H7 (cell line): ENCODE measurements around the genes LGALS9 and TMEM97.

DNA sequence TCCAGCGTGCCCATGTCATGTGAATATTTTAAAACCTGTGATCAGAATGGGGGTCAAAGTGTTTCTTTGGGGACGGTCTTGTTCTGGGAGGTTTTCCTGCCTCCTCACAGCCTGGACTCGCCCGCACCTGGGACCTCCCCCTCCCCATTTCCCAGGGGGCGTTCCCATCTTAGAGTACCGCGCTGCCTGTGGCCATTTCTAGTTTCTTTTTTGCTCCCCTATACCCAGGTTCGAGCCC is 1.5 kb downstream of the KCNJ12 start:
- RAMPAGE, long total RNA: no peak

DNA sequence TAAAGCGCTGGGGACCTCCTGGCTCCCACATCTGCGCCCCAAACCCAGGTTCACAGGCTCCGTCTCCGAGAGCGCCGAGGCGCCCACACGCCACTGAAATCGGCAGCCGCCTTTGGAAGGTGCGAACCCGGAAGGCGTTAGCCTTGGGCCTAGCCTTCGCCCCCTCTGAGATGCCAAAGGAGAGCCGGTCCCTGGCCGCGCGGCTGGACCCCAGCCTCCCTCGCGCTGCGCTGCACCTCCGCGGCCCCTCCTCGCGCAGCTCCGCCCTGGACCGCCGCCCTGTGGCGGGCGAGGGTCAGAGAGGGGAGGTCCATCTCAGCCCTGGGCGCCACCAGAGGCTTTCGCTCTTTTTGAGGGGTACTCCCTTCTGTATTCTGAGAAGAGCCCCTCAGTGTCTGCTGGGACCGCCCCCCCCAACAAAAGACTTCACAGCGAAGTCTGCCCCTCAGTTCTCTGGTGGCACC is 1.8 kb downstream of the KCNJ12 start:
- RAMPAGE, long total RNA: no peak

DNA sequence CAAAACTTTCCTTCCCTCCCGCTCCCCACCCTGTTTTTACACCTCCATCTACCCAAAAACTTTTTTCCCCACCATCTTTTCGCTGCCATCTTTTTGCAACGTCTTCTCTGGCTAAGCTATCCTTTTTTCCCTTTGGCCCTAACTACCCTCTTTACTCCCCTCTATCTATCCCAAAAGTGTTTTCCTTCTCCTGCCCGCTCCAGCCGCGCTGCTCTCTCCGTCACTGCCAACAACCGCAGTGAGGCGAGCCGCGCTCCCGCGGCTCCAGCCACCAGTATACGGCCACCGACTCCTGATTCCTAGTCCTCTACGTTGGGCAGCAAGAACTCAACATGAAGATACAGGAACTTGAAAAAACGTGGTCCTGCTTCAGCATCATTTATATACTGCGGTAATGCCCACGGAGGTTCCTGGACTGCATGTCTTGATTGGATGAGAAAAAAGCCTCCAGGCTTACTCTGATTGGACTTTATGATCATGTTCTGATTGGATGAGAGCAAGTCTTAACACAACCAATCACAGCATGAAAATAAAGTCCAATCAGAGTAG is 80.0 kb upstream of the KCNJ18 start:
- RAMPAGE, long total RNA: no peak

GRCh38 chr17:21612796-21613289 is 79.5 kb upstream of the KCNJ18 start:
- RAMPAGE, long total RNA: no peak

GRCh38 chr17:22519555-22520067 is 827.3 kb downstream of the KCNJ18 start:
- RAMPAGE, long total RNA: no peak

DNA sequence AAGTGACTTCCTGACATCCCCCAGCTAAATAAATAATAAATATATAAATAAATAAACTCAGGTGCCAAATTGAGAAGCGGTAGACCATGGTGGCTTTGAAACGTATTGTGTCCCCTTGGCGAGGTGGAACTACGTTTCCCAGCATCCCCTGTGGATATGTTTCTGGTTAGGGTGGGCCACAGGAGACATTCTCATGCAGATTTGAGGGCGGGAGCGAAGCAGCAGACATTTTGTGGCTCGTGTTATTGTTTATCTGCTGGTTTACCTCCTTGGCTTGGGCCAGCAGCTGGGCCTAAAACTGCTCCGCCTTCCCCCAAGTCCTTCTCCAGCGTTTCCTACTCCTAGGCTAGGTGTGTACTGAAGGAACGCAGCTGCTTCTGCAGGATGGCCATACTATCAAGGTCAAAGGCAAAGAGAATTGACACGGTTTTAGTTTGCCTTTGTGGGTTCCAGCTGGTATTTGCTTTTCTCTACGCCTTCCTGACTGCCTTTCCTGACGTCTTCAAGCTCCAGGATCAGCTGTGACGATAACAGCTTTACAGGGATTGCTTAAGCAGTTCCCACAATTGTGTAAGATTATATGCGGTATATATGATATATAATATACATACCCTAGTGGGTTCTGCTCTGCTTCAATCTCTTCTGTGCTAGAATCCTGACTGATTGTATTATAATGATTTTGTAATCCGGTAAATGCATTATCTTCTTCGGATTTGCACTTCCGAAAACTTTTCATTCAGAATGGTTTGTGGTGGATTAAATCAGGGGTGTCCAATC is 17.2 kb upstream of the WSB1 start:
- RAMPAGE, long total RNA: no peak

- RAMPAGE, long total RNA: no peak
These were observed 2.4 kb downstream of the WSB1 start for GRCh38 chr17:27296274-27296840.

DNA sequence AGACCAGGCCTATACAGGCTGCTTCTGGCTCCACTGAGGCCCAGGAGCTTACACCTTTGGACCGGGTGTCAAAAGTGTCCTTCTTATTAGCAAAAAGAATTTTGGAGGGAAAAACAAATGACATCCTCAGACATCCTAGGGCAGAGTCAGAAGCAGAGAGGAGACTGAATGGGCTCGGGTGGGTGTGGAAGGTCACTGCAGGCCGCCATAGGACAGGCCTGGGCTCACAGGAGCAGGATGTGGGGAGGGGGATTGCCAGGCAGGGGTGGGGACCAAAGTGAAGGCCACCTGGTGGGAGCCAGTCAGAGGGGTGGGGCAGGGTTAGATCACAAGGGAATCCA is 38.2 kb downstream of the WSB1 start:
- RAMPAGE, long total RNA: no peak

- RAMPAGE, long total RNA: no peak
These were observed 1.5 kb downstream of the KSR1 start for GRCh38 chr17:27457663-27458193.

DNA sequence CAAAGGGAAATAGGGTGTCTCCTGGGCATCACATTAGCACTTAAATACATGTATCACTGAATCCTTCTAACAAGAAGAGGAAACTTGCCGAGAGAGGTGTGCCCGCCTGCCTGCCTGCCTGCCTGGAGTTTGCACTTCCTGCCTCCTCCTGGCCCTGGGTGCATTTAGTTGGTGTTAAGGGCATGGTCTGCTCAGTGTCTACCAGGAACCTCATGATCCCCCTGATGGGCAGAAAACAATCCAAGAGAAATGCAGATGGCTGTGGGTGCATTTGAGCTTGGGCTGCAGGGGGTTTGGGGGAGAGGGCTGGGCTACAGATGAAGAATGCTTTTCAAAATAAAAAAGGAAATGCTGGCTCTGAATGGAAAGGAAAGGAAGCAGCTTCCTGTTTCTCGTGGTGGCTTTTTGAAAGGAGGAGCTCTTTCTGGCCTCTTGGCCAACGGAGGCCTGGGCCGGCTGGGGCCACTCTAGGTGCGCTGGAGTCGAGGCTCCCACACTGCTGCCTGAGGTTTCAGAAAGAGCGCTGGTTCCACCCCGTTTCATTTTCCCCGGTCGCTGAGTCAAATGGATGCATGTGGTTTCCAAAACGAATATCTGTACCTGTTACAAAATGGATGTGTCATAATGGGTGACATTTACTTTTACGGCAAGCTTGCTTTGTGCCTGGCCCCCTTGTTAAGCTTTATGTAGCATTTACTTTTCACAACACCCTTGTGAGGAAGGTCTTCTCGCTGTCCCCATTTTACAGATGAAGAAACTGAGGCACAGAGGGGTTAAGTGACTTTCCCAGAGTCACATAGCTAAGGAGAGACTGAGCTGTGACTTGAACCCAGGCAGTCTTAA is 10.3 kb downstream of the KSR1 start:
- RAMPAGE, long total RNA: no peak

DNA sequence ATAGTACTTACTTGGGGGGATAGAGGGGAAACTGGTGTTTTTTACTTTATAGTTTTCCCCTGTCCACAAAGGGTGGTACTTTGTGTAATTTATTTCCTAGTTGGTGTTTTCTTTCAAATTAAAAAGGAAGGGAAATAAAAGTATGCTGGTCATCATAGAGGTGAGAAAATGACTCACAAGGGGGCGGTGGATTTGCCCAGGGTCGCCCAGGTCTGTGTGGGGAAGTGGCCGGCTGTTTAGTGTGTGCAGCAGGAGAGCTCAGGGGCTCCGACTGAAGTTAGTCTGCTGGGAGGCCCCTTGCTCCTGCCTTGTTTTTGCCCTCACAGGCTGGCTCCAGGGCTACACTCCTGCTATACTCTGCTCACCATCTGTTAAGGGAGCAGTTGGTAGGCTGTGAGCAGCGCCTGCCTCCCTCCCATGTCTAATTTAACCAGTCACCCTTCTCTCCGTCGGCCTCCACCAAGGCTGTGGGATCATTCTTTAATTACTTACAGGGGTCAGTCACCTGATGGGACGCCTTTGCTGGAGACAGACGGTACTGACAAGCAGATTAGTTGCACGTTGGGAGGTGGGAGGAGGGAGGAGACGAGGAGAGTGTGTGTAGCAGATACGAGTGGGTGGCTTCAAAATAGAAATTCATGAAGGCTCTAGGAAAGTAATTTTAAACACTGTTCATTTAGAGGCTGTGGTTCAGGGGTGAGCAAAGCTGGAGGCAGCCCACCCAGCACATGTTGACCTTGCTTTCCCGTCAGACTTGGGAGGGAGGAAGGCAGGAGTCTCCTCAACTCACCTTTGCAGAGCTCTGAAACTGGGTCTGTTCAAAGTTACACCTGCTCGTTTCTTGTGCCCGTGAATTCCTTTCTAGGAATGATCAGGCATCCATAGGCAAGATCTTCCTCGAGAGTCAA is 35.6 kb downstream of the KSR1 start:
- RAMPAGE, long total RNA: no peak

DNA sequence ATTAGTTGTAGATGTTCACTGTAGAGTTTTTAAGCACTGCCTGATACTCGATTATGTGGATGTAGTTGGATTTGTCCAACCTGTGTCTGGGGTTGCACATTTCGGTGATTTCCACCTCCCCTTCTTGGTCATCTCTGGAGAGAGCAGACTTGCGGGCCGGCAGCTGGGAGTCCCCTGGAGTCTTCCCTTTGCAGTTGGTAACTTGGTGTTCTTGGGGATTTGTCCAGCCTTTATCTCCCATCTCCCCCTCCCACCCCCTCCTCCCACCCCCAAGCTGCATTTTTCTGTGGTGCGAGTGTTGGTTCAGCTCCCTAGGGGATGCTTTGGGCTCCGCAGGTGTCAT is 50.1 kb downstream of the KSR1 start:
- RAMPAGE, long total RNA: no peak

DNA sequence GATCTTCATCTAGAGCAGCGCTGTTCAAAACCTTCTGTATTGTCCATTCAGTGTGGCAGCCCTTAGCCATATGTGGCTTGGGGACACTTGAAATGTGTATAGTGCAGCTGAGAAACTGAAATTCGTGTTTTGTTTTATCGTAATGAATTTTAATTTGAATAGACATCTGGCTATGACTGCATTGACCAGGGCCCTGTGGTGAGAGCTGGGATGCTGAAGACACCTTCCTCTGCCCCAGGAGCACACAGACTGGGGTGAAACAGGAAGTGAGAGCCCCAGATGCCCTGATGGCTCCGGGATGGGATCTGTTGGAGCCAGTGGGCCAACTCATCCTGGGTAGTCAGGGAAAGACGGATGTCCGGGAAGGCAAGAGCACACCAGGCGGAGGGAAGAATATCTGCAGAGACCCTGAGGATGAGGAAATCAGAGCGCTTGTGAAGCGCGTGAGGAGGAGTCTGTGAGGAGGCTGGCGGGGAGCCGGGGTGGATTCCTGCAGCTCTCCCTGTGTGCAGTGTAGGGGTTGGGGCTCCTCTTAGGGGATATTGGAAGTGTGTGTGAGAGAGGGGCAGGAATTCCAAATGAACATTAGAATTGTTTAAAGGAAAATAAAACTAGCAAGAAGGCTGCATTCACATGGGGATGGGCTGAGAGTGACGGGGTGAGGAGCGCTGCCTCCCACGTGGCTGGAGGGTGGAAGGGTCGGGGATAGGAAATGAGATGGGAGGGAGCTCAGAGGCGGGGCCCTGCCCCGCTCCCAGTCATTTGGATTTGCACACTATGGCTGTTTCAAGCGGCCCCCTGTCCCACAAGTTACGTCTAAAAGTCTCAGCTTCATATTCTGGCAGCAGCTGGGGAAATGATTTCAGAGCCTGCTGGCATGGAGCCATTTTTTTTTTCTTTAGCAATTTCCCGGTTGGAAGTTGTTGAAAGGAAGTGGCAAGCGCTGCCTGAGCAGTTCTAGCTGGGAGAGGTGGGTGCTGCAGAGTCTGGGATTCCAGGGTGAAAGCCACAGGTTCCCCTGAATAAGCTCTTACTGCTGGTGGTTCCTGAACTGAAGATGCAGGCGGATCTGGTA is 71.3 kb upstream of the LGALS9 start:
- RAMPAGE, long total RNA: no peak

DNA sequence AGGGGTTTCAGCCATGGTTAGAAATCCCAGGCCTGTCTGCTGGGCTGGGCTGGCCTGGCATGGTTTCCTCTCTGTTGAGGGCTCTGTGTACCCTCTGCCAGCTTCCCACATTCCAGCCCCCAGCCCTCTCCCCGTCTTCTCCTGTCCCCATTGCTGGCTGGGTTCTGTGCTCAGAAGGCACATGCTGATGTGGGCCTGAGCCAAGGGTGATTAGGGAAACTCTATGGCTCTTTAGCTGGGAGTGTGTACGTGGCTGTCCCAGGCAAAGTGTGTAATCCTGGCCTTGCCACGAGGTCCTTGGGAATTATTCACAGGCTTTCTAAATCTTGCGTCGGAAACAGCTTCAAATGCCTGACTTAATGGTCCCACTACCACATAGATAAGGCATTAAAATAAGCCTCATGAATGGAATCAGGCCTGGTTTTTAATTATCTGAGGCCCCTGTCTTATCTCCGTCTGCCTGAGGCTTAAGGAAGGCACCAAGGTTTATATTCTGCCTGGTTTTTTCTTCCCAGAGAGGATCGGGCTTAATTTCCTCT is 53.1 kb upstream of the LGALS9 start:
- RAMPAGE, long total RNA: no peak

DNA sequence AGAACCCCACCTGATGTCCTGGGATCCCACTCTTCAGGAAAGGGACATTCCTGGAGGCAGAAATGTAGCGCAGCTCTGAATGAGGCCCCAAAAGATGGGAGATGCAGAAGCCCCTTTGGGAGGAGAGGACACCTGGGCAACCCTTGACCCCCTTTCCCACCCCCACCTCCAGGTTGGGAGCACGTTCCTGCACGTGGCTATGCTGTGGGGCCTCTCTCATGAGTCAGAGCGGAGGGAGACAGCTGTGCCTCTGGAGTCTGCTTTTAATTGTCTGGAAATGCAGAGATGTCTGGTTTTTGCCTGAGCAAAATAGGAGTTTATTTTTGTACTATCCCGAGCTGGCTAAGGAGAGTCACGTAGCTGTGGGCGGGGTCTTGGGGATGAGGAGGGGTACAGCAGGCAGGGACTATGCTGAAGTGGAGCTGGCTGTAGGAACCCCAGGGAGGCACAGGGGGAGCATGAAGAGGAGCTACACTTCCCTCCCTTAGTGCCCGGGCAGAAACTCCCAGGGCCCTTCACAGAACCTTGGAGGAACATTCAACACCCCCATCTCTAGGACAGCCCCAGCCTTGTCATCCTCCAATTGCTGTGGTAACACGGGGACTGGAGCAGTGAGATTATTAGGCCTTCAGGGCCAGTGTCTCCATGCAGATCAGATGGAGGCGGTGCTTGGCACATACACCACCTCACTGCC is 44.8 kb upstream of the LGALS9 start:
- RAMPAGE, long total RNA: no peak

DNA sequence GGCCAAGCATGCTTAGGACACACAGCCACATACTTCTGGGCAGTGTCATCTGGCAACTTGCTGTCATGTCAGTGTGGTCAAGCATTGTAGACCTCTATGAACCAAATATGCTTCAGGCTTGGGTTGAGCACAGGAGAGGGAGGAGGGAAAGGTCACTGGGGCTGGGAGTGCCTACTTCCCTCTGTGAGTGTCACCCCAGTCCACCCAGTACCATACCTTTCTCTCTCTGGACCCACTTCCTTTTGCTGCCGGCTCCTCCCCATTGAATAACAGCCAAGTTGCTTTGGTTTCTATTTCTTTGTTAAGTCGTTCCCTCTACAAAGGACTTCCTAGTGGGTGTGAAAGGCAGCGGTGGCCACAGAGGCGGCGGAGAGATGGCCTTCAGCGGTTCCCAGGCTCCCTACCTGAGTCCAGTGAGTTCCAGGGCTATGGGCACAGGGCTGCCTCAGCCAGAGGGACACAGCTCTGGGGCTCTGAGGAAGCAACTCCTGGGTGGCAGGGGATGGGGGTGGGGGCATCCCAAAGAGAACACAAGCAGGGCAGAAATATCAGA is at the start of gene LGALS9:
Gene LGALS9 (plus strand): TSS at position 297 of the 553 bp plus-strand sequence.
- RAMPAGE, long total RNA: no peak

DNA sequence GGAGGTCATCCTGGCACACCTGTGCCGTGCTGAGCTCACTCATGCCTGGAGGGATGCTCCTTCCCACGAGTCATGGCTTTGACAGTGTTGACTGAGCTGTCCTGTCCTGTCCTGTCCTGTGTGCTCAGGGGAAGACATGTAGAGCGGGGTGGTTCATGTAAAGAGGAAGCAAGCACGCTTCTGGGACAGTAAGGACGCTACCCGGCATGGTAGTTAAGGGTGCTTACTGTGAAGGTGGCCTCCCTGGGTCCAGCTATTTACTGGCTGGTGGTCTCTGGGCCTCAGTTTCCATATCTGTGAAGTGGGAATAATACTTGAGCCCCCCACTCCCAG is 423 bp downstream of the LGALS9 start:
- RAMPAGE, long total RNA: no peak

DNA sequence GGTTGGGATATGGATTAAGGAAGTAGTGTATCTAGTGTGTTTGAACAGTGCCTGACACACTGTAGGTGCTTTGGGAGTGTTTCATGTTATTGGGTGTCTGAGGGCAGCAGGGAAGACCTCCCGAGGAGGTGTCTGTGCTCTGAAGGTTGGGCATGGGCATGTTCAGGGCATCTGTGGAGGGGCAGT is 683 bp downstream of the LGALS9 start:
- RAMPAGE, long total RNA: no peak

DNA sequence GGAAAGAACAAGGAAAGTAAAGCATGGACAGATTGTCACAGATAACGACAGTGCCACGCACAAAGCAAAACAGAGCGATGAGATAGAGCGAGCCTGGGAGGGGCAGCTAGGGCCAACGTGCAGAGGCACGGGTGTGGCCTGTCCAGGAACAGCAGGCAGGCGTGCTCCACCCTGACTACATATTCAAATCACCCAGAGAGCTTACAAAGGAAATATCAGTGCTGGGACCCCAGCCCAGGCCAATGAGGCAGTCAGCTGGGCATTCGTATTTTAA is 16.8 kb downstream of the LGALS9 start:
- RAMPAGE, long total RNA: no peak

DNA sequence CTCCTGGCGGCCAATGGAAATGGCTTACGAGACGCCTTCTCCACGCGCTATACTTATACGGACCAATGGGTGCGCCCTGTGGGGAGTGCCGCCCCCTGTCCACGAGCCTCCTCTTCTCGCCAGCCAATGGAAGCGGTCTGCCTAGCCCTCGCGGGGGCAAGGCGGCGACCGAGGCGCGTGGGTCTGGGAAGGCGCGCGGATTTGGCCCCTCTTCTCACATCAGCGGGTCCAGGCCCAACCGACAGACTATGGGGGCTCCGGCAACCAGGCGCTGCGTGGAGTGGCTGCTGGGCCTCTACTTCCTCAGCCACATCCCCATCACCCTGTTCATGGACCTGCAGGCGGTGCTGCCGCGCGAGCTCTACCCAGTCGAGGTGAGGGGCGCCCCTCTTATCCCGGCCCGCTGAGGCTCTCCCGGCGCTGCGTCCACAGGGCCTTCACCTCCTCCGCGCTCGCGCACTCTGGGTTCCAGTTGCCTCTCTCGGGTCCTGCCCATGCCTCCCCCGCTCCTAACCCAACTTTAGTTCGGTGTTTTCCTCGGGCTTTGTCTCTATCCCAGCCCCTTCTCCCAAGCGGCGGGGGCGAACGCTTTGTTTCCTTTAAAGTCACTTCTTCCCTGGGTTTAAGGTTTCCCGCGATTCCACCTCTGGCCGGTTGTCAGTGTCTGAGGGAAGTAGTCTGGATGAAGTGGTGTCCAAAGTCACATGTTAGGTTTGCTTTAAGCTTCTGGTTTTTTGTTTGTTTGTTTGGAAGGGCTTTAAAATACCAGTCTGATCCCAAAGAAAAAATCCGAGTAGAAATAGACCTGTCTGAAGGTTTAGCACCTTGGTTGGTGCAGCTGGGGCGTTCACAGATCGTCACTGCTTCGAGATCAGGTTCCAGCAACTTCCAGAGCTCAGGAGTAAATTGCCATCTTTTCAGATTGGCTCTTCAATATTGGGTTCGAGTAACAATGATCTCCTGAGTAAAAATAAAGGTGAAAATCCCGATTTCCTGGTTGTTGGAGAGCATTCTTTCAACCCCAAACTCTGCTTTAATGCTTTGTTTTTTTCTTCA is at the start of gene TMEM97:
Gene TMEM97 (plus strand): TSS at position 209 of the 1,056 bp plus-strand sequence.
- RAMPAGE, long total RNA: start-site peak on the plus strand centred at position 162 of the sequence, 116 bp wide, 1,228 reads